Lung (tissue), 4 donors: ENCODE results near the genes ZBTB25 and SPTB.

- PRO-cap = no peak
- RAMPAGE, long total RNA = no peak
- RRBS = no CpG with 5 or more reads among the region's 3 CpGs
These were observed 371.1 kb downstream of the SYT16 start for GRCh38 chr14:62183580-62184003.

DNA sequence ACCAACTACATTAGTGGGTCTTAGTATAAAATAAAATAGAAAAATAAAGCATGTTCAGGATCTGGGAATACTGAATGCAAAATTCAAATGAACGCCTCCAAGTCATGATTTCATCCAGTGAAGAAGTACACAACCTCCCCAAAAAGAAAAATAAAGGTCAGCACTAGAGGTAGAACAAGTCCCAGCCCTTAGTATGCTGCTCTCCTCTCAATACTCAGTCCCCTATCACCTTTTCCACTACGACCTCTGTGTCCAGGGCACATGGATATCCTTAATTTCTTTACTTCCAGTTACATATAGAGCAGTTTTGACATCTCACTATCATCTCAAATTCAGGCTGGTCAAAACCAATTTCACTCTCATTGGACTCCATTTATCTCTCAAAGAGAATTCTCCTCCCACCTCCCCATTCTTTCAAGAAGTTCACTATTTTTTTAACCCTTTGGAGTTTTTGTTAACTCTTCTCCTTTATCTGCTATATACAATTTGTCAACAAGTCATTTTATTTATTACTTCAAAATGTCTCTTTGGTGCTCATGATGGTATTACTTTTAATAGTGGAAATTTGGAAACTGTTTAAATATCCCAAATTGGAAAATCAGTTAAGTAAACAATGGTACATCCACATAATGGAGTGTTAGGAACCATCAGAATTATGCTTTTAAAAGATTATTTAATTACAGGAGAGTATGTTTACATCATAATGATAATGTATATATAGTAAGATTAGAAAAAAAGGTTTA is 108.7 kb downstream of the PPP2R5E start:
- PRO-cap = no peak
- RAMPAGE, long total RNA = no peak
- RRBS = no CpG with 5 or more reads among the region's 2 CpGs

DNA sequence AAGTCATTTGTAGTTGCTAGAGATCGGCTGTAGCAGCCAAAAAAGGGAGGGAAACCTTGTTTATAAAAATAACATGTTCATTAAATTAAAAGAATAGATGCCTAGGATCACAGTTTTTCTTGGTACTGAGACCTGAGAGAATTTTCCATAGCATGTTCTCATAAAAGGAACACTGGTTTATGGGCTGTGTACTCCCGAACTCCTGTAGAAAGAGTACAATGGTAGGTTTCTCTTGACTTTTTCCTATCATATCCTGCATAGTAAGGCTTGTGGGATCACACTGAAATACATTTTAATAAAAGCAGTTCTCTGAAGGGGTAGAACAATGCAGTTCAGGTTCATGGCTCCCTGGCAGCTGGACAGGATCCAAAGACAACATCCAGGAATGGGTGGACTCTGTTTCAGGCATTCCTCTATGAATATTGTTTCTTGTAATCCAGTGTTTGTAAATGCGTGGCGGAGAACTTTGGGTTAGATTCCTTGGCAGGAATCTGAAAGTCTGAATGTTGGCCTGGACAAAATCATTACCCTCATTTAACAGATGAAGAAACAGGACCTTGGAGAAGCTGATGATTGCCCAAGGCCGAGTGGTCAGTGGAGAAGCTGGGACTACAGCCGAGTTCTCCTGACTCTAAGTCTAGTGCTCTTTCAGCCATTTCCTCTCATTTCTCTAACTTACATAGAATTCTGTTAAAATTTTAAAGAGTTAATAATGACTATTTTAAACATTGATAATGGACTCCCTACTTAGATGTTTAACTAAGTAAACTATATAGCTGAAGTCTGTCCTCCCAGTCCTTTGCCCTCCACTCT is 43.5 kb downstream of the SYNE2 start:
- PRO-cap = no peak
- RAMPAGE, long total RNA = no peak
- RRBS = no CpG with 5 or more reads among the region's 6 CpGs

GRCh38 chr14:63918972-63919772 is 66.4 kb downstream of the SYNE2 start:
- PRO-cap = no peak
- RAMPAGE, long total RNA = no peak
- RRBS = no CpG with 5 or more reads among the region's 9 CpGs

- PRO-cap = no peak
- RAMPAGE, long total RNA = no peak
- RRBS = no CpG with 5 or more reads among the region's 11 CpGs
These were observed 84.1 kb downstream of the SYNE2 start for GRCh38 chr14:63936613-63937498.

GRCh38 chr14:64232187-64233318 is 61.6 kb downstream of the ESR2 start:
- PRO-cap = no peak
- RAMPAGE, long total RNA = no peak
- RRBS = no CpG with 5 or more reads among the region's 19 CpGs

GRCh38 chr14:64503376-64504013 is at the start of gene ZBTB25:
Gene ZBTB25 (minus strand): TSS chr14:64503838.
- PRO-cap = bidirectional peak, plus-strand start at chr14:64503816, minus-strand start at chr14:64503727
- RAMPAGE, long total RNA = no peak
- RRBS = 1% methylated on average over 36 of the region's 69 CpGs

- PRO-cap = no peak
- RAMPAGE, long total RNA = no peak
- RRBS = 10% methylated on average over 12 of the region's 52 CpGs
These were observed 1.5 kb downstream of the HSPA2 start for GRCh38 chr14:64541937-64542596.

DNA sequence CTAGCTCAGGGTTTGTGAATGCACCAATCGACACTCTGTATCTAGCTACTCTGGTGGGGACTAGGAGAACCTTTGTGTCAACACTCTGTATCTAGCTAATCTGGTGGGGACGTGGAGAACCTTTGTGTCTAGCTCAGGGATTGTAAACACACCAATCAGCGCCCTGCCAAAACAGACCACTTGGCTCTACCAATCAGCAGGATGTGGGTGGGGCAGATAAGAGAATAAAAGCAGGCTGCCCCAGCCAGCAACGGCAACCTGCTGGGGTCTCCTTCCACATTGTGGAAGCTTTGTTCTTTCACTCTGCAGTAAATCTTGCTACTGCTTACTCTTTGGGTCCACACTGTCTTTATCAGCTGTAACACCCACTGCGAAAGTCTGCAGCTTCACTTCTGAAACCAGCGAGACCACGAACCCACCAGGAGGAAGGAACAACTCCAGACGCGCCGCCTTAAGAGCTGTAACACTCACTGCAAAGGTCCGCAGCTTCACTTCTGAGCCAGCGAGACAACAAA is 45.5 kb upstream of the PLEKHG3 start:
- PRO-cap = no peak
- RAMPAGE, long total RNA = no peak
- RRBS = no CpG with 5 or more reads among the region's 12 CpGs

DNA sequence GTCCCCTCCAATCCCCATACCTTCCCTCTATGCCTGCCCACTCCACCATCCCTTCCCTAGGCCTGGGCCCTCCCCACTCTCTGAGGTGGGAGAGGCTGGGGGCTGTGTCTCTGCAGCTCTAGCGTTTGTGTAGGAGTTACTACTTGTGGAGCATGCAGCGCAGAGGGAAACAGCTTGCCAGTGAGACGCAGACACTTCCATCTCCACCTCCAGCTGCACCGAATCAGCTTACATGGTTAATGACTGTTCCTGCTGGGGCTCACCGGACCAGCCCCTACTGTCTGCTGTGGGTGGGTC is 18.6 kb upstream of the PLEKHG3 start:
- PRO-cap = no peak
- RAMPAGE, long total RNA = no peak
- RRBS = no CpG with 5 or more reads among the region's 5 CpGs

GRCh38 chr14:64717285-64717554 is 13.0 kb downstream of the PLEKHG3 start:
- PRO-cap = no peak
- RAMPAGE, long total RNA = no peak
- RRBS = no CpG with 5 or more reads among the region's 1 CpG

DNA sequence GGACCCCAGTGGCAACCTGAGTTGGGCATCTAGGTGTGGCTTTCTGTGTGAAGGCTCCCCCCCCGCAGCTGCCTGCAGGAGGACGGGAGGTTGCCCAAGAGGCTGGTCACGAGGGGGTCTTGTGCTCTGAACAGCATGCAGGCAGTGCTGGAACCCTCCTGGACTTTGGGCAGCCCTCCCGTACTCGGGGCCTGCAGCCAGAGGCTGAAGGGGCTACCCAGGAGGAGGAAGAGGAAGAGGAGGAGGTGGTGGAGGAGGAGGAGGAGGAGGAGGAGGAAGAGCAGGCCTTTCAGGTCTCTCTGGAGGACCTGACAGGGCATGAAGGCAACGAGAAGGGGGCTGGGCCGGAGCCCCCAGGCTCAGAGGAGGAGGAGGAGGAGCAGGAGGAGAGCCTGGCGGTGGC is 33.5 kb downstream of the PLEKHG3 start:
- PRO-cap = no peak
- RAMPAGE, long total RNA = no peak
- RRBS = no CpG with 5 or more reads among the region's 8 CpGs

GRCh38 chr14:64879142-64880352 is at the start of gene SPTB:
Gene SPTB (minus strand): TSS chr14:64879907.
- PRO-cap = no peak
- RAMPAGE, long total RNA = no peak
- RRBS = 3% methylated on average over 59 of the region's 106 CpGs

GRCh38 chr14:64885588-64885946 is 5.9 kb upstream of the SPTB start:
- PRO-cap = no peak
- RAMPAGE, long total RNA = no peak
- RRBS = no CpG with 5 or more reads among the region's 2 CpGs

DNA sequence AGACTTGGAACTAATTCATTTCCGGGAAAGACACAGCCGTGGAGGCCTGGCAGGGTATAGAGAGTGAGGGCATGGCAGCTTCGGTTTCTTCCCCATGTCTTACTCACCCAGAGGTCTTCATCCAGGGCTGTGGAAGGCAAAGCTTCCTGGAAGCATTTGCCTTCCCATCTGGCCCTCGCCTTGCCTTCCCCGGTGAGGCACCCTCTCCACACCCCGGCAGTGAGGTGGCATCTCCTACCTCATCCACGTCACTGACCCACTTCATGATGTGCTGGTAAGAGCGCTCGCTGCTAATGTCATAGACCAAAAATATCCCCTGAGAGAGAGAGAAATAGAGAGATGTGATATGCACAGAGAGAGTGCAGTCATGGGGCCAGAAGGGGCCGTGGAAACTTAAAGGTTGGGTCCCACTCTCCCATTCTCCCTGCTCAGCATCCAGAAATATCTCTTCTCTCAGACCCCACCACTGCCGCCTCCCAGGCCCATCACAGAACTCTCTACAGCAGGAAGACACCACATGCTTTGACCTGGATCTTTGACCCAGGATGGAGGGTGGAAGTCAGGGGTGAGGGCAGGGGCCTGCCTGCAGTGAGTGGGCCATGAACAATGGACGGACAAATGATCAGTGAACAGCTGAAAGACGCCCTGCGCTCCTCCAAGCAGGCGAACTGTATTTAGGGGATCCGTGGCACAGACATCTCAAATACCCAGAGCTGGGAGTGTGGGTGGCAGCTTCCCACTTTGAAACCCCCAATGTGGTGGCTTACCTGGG is 8.5 kb upstream of the GPX2 start:
- PRO-cap = no peak
- RAMPAGE, long total RNA = no peak
- RRBS = no CpG with 5 or more reads among the region's 16 CpGs

DNA sequence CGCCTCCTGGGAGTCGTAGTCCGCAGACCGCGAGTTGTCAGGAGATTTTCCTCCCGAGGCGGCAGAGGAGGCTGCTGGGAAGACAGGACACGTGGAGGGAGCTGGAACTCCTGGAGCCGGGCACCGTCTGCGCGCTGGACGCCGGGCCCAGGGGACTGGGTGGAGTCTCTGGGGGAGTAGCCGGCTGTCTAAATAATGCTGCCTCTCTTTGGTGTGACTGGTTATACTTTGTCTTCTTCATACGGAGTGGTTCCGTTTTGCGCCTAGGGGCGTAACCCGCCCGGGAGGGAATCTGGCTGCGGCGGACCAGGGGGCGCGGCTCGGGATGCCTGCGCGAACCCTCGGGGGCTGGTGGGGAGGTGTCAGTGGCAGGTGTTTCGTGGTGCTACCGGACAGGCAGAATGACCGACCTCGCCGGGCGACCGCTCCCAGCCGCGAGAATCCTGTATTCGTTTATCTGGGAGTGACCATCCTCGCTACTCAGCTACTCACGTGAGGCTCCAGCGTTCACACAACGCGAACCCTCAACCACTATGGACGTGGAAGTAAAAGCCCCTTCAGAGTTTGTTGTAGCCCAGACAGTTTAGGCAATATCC is 554 bp upstream of the MAX start:
- PRO-cap = bidirectional peak, plus-strand start at position 64 of the sequence, minus-strand start outside the sequence
- RAMPAGE, long total RNA = no peak
- RRBS = under 1% methylated on average over 11 of the region's 45 CpGs

- PRO-cap = no peak
- RAMPAGE, long total RNA = no peak
- RRBS = no CpG with 5 or more reads among the region's 16 CpGs
These were observed 54.3 kb upstream of the MAX start for GRCh38 chr14:65156433-65157211.

DNA sequence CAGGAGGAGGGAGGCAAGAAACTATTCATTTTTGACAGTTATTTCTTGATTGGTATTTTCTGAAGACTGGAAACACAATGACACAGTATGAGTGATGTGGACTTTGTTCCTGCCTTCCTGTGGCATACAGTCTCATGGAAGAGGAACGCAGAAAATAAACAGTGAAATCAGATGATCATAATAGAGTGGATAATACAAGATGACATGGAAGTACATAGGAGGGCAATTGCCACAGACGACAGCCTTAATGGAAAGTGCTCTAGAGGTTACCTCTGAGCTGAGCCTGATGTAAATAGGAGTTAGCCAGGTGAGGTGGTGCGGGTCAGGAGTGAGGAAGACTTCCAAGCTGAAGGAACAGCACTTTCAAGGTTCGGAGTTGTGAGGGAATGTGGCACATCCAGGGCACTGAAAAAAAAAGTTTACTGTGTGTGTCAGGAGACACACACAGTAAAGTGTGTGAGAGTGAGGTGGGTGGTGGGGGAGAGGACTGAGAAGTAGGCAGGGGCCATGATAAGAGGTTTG is 140.5 kb upstream of the MAX start:
- PRO-cap = no peak
- RAMPAGE, long total RNA = no peak
- RRBS = no CpG with 5 or more reads among the region's 4 CpGs

GRCh38 chr14:65254912-65255313 is 152.6 kb upstream of the MAX start:
- PRO-cap = no peak
- RAMPAGE, long total RNA = no peak
- RRBS = no CpG with 5 or more reads among the region's 5 CpGs

GRCh38 chr14:65282537-65283177 is 129.9 kb upstream of the FUT8 start:
- PRO-cap = no peak
- RAMPAGE, long total RNA = no peak
- RRBS = 14% methylated on average over 2 of the region's 10 CpGs